Cerebellum (tissue), 5 donors: ENCODE measurements around a stretch of chr7.

DNA sequence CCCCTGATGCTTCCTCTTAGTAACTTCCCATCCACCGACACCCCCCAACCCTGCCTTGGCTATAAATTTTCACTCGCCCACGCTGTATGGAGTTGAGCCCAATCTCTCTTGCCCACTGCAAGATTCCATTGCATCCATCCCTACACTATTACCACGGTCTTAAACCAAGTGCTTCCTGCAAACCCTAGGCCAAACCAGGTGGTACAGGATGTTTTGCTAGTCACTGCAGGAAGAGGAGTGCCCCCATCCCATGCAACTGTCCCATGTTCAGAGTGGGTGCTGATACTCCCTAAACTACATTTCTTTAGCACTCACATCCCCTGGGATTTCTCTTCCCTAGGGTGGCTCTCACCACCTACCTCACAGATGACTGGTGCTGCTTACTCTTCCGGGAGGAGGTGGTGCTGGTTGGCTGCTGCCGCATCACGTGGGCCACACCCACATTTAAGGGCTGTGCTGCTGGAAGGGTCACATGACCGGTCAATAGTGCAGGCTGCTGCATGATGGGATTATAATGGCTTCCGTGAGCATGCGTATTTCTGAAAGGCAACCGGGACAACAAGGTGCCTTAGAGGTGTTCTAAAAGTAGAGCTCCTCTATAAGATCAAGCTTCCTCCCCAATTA lies 76.7 kb downstream of the CLEC2L start:
- PRO-cap, 3 experiments, result no peak in any of the 3 experiments
- RAMPAGE, long total RNA, result no peak

DNA sequence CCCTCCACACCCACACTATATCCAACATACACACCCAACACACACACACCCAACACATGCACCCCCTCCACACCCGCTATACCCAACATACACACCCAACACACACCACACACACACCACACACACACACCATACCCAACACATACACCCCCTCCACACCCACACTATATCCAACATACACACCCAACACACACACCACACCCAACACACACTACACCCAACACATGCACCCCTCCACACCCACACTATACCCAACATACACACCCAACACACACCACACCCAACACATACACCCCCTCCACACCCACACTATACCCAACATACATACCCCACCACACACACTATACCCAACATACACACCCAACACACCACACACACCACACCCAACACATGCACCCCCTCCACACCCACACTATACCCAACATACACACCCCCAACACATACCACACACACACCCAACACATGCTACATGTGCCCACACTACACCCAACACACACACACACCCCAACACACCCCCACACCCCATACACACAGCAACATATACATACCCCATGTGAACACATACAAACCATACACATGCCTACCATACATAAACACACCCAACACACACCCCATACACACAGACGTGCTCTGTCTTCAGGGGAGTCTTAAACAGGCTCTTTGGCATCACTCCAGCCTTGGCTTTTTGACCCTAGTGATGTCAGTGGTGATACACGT lies 73.6 kb downstream of the HIPK2 start:
- PRO-cap, 3 experiments, result no peak in any of the 3 experiments
- RAMPAGE, long total RNA, result no peak

DNA sequence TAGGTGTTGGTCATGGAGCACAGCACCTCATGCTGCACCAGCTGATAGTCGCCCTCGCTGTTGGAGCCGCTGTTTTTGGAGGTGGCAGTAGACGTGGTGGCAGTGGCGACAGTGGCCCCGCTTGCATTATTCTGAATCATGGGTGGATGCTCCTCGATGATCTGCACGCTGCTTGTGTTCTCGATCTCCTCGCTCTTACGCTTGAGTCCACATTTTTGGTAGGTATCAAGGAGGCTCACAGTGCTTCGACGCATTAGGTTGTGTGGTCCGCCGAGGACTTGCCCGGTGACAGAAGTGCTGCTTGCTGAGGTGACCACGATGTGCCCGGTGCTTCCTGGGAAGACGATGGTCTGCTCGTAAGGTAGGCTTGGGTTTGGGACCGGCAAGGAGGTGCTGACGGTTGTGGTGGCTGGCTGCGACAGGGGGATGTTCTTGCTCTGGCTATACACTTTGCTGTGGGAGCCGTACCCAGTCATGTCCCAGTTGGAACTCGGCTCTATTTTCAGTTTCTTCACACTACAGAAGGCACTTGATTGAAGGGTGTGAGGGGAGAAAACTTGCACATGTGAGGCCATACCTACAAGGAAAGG lies 61.3 kb downstream of the HIPK2 start:
- PRO-cap, 3 experiments, result no peak in any of the 3 experiments
- RAMPAGE, long total RNA, result no peak

DNA sequence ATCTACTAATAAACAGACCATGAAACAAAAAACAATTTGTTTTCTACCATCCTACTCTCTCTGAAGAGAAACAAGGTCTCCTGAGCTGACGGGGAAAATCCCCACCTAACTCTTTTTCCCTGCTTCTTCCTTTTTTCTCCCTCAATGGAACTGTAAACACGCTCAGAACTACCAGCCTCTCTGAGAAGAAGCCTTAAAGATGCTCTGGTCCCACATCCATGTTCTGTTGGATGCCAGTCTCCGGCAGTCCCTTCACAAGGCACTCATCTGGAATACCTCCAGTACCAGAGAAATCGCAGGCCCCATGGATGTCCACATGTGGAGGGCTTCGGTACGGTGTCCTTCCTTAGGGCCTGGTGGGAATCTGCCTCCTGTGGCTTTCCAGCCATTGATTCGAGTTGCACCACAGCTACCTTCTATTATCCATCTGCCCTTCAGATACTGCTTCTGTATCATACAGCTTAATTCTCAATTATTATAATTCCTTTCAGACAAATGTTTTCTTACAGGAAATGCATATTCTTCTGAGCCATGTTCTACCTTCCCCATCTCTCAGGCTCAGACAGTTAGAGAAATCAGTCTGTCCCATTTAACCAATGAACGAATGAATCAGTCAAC lies 22.2 kb downstream of the HIPK2 start:
- PRO-cap, 3 experiments, result no peak in any of the 3 experiments
- RAMPAGE, long total RNA, result no peak

DNA sequence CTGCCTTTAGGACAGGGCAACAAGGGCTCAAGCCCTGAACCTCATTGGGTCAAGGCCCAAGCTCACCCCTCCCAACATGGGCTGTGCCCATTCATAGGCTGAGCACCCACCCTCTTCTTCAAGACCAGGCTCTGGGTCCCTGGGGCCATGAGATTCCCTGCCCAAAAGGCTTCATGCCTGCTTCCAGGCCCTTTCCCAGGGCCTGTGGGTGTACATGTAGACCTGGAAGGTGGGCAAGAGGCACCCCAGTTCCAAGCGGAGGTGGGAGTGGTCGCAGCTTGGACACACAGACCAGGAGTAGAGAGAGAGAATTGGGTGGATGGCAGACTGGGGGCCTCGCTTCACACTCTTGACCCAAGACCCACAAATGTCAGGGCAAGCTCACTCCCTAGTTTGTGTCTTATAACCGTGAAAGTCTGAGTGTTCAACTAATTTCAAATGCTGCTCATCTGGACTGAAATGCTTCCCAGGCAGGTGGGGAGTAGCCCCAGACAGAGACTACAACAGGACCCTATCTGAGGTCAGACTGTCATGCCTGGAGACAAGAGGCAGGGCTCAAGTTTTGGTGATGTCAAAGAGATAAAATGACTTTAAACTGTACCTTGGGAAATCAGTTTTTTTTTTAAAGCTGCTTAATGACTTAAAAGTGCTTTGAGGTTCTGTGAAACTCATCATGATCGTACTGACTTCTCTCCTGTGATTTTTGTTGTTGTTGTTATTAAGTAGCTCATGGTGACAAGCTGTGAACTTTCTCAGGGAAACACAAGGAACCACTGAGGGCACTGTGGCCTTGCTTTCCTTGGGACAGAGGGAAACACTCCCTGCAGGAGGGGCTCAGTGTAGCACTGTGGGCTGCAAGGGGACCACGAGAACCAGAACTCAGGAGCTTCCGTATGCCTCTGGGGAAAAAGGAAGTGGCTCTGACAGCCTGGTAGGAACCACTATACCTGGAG lies 9.7 kb downstream of the HIPK2 start:
- PRO-cap, 3 experiments, result no peak in any of the 3 experiments
- RAMPAGE, long total RNA, result no peak

GRCh38 chr7:139772008-139772666 lies 5.7 kb downstream of the HIPK2 start:
- PRO-cap, 3 experiments, result no peak in any of the 3 experiments
- RAMPAGE, long total RNA, result no peak

DNA sequence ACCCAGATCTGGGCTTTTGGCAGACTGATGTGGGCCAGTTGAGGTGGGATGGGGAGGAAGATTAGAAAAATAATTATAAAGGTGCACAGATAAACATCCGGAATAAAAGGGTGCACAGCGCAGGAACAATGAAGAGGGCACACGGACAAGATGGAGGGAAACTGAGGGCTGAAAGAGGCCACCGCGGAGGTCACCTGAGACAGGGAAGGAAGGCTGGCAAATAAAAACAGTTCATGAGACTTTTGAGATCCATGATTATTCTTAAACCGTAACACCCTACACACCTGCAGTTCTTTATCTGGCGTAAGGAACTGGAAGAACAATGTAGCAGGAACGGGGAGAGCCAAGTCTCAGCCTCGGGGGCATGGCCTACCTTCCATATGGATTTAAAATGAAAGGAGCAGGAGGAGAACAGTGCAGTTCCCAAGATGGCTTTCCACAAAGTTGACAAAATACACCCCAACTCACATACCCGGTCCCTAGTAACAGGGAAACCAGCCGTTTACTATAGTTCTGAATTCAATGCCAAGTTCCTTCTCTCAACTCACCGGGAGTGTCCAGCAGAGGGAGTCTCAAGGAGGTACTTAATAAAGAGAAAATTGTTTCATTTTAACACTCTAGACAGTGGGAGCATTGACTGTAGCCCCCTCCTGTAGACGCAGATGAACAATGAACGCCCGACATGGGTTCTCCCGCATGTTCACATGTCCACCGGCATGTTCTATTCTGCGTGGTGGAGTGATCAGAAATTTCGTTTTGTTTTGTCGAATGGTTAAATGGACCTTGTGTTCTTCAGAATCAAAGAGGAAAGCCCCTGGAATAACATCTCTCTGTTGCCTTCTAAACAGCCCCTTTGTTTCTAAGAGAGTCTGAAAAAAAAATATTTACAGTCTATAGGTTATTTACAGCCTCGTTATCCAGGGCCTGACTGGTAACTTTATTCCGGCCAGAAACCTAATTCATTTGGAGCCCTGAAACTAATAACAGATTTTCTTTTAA lies 2.1 kb downstream of the HIPK2 start:
- PRO-cap, 3 experiments, result peak in 2 of 3 experiments; most common plus-strand start position 612 of the sequence (in 2)
- RAMPAGE, long total RNA, result no peak

GRCh38 chr7:139885973-139886451 lies 56.9 kb downstream of the TBXAS1 start:
- PRO-cap, 3 experiments, result no peak in any of the 3 experiments
- RAMPAGE, long total RNA, result no peak

- PRO-cap, 3 experiments, result no peak in any of the 3 experiments
- RAMPAGE, long total RNA, result no peak
Observed at GRCh38 chr7:140025938-140026855, 36.6 kb downstream of the PARP12 start.

GRCh38 chr7:140107624-140108455 lies 45.1 kb upstream of the PARP12 start:
- PRO-cap, 3 experiments, result no peak in any of the 3 experiments
- RAMPAGE, long total RNA, result no peak

DNA sequence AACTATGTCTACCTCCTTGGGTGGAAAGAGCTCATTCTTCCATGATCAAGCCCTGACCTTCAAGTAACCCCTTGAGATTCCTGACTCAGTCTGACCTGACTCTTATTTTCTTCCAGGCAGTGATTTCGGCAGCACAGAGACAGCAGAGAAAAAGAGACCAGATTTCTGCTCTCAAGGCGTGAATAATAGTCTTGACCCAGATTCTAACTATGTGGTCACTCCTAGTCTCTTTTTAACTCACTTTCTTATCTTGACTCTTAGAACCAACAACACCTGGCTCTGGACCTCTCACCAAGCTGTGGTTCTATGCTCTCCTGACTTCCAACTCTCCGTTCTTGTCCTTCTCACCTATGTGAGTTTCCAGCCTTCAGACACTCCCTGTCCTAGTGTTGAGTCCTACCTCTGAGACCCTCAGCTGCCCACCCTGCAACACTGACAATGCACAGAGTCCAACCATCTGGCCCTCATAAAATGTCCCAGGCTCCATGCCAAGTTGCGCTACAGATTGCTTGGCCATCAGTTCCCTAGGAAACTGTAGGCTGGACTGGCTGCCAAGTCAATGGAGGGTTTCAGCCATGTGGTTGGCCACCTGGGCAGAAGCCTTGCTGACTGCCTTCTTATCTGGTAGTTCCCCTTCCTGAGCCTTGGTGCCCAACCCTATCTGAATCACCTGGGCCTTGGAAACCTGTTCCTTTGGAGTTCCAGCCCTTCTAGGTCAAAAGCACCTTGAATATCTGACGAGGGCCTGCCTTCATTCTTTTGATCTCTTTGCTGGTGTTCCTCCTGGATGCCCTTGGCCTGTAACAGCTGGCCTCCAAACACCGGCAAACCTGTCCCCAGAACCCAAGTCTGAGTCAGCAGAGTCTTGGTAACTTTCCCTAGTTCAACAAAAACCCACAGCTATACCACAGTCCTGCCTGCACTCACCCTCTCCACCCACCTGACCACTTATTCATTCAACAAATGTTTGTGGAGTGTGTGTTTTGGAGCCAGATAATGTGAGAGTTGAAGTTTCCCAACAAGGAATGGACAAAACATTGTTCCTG lies 37.2 kb upstream of the KDM7A start:
- PRO-cap, 3 experiments, result no peak in any of the 3 experiments
- RAMPAGE, long total RNA, result no peak

DNA sequence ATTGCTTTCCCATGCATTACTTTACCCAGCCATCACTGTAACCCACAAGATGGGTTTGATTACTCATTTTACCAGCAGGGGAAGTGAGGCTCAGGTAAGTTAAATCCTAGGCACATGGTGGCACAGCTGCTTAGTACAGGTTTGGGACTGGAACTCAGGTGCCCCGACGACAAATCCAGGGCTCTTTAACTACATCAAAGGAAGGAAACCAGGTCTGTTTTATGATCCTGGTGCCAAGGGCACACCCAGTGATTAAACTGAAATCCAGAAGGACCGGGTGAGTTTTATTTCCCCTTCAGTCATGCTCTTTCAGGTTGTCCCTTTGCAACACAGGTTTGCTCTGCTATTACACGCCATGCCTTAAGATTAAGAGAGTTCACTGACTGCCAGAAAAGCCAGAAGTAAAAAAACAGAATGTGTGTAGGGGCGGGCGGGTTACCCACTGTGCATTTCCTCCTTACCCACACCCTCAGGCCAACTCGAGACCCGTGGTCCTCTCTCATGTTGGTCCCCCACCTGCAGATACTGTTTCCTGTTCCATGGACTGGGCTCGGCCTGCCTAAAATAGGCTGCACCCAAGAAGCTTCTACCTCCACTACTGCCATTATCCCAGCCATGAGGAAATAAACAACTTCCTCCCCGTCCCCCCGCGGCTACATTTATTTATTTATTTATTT lies 55.1 kb upstream of the KDM7A start:
- PRO-cap, 3 experiments, result no peak in any of the 3 experiments
- RAMPAGE, long total RNA, result no peak

DNA sequence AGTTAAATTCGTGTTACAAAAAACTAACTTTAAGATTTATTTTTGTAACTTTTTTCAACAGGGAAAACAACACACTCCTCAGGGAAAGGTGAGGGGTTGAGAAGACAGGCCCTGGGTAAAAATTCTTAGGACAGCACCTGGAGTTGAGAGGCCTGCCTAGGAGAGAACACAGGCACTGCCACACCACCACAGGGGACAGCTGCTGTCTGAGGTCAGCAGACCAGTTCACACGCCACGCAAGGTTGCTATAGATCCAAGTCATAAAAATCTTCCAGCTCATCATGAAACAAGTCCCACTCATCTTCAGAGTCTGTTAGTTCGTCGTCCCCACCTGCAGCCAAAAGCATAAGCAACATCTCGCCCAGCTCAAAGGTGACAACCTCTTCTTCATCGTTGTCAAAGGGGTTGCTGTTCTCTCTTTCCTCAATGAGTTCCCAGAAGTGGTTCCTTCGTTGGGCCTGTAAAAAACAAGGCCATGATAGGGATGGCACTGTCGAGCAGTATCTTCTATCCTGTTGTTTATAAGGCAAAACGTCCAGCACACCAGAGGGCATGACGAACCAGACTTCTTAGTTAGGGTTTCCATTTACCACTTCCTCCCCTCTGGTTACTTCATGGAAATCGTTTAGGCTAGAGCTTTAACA lies 24.9 kb downstream of the MKRN1 start:
- PRO-cap, 3 experiments, result no peak in any of the 3 experiments
- RAMPAGE, long total RNA, result no peak

GRCh38 chr7:140478211-140479039 lies 880 bp downstream of the MKRN1 start:
- PRO-cap, 3 experiments, result peak in 3 of 3 experiments; most common plus-strand start chr7:140478865 (in 2); most common minus-strand start chr7:140478950 (in 1)
- RAMPAGE, long total RNA, result no peak

- PRO-cap, 3 experiments, result no peak in any of the 3 experiments
- RAMPAGE, long total RNA, result no peak
Observed at GRCh38 chr7:140488246-140488506, 8.9 kb upstream of the MKRN1 start.

DNA sequence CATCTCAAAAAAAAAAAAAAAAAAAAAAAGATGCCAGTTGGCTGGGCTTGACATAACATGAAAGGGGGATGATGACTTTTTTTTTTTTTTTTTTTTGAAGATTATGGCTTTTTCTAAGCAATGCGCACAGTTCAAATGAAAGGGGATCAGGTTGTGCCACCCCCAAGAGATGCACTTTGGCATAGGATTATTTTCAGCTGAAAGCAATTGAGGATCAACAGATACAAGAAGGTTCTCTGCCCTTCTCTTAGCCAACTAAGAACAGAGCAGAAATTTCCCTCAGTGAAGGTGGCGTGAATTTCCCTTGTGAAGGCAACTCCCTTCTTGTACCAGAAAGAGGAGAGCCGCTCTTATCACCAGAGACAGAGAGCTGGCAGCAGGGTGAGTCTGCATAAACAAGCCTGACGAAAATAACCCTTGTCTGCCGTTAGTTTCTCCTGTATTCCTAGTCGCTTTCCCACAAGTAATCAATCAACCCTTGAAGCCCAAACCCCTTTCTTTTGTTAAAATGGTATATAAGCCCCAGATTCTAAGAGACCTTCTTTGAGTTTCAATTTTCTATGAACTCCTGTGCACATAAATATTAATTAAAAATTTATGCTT lies 28.6 kb upstream of the MKRN1 start:
- PRO-cap, 3 experiments, result no peak in any of the 3 experiments
- RAMPAGE, long total RNA, result no peak

GRCh38 chr7:140573685-140574112 lies 66.9 kb downstream of the DENND2A start:
- PRO-cap, 3 experiments, result no peak in any of the 3 experiments
- RAMPAGE, long total RNA, result no peak

DNA sequence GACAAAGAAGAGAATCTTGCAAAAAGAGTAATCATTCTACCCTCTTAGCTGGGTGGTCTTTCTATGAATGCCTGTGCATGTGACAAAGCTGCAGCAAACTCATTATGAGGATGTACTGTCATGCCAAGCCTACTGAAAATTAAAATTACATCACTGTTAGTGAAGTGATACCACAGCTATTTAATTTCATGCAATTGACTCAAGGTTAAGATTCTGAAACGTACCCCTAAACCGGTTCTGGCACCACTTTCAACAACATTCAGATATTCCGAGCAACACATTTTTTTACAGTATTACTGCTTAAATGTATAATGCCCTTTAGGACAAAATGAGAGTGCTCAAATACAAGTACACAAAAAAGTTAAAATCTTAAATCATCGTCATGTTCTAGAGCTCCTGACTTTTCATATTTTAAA lies 26.1 kb downstream of the NDUFB2 start:
- PRO-cap, 3 experiments, result no peak in any of the 3 experiments
- RAMPAGE, long total RNA, result no peak

GRCh38 chr7:140923412-140924018 lies 1.2 kb downstream of the BRAF start:
- PRO-cap, 3 experiments, result peak in 1 of 3 experiments; most common plus-strand start chr7:140923700 (in 1)
- RAMPAGE, long total RNA, result no peak

GRCh38 chr7:141072308-141072954 lies 1.4 kb upstream of the TMEM178B start:
- PRO-cap, 3 experiments, result peak in 3 of 3 experiments; most common plus-strand start chr7:141072600 (in 2); most common minus-strand start chr7:141072695 (in 1)
- RAMPAGE, long total RNA, result no peak